ENCODE measurements around a stretch of chr7.

DNA sequence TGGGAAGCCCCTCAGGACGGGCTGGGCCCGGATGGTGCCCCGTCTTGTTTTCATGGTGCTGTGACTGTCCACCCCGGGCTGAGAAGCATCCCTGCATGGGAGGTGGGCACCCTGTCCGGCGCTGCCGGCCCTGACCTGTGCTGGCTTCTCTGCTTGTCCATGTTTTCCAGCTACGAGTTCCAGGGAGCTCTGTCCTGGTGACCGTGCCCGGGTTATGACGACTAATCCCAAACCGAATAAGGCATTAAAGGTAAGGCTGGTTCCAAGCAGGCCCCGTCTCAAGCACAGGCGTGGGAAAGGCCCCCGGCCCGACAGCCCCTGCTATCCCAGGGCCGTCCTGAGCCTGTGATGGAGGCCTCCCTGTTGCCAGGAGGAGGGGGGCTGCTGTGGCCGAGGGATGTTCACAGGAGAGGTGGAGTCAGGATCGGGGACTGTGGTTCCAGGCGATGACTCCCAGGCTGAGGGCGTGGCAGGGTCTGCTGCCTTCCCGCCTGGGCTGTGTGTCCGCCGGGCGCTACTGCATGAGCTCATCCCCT, 8.5 kb downstream of the MAFK start:
- PRO-cap: no peak
- RAMPAGE, long total RNA: no peak

- PRO-cap: no peak
- RAMPAGE, long total RNA: no peak
Measured at GRCh38 chr7:1549166-1549736, 6.8 kb downstream of the TMEM184A start.

DNA sequence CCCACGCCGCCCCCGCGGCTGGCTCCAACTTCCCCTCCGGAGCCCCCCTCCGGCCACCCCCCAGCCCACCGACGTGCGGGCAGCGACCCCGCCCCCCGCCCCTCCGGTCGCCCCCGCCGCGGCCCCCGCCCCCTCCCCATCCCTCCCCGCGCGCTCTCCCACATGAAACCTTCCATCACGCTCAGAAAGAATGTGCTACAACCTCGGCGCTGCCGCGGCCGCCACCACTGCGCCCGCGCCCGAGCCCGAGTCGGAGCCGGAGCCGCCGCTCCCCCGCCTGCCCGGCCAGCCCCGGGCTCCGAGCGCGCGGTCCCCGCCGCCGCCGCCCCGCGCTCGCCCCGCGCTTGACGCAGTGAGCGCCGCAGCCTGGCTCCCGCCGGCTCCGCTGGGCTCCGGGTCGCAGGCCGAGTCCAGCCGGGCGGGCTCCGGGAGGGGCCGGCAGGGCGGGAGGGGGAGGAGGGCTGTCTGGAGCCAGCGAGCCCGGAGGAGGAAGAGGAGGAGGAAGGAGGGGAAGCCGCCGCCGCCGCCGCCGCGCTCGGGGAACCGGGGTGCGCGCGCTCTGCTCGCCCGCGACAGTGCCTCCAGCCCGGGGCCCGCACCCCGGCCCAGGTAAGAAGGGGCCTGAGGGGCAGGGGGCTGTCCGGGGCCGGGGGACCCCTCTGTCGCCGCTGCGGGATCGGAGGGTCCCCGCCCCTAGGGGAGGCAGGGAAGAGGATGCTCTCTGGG, 4.4 kb upstream of the ELFN1 start:
- PRO-cap: bidirectional peak, plus-strand start at position 490 of the sequence, minus-strand start at position 387 of the sequence
- RAMPAGE, long total RNA: no peak

GRCh38 chr7:1668561-1669045, 1.5 kb upstream of the ELFN1 start:
- PRO-cap: no peak
- RAMPAGE, long total RNA: no peak

DNA sequence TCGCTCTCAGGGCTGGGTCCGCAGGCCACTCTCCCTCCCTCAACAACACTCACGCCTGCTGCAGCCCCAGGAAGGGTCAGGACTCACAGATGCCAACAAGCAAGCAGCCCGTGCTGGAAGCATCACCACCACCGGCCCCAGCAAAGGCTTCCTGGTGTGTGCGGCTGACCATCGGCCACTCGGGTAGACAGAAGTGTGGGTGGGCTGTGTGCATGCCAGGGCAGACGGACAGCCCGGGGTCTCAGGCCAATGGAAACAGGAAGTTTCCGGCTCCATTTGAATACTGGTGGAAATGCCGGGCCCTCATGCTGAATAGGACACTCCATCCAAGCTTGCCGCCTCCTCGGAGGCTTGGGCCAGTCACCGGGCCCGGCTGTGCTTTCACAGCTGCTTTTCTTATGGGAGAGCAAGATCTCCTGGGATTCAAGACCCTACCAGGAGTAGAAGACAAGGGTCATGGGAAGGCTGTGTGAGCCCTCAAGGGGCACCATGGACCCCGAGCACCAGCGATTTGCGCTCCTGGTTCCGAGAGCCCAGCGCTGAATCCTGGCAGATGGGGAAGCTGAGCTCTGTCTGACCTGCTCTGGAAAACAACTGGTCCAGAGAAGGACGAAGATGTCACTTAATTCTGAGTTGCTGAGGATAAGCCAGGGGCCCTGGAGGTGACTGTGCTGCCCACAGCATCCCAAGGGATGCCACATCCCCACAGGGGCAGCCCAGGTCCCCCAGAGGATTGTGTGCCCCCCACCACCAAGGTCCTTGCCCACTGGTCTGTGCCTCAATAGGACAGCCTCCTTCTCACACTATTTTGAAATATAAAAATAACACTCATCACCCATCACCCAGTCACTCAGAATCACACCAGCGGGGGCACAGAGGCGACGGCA, 178.3 kb downstream of the ELFN1 start:
- PRO-cap: no peak
- RAMPAGE, long total RNA: no peak

GRCh38 chr7:2084697-2085254, 148.0 kb downstream of the MAD1L1 start:
- PRO-cap: no peak
- RAMPAGE, long total RNA: no peak

DNA sequence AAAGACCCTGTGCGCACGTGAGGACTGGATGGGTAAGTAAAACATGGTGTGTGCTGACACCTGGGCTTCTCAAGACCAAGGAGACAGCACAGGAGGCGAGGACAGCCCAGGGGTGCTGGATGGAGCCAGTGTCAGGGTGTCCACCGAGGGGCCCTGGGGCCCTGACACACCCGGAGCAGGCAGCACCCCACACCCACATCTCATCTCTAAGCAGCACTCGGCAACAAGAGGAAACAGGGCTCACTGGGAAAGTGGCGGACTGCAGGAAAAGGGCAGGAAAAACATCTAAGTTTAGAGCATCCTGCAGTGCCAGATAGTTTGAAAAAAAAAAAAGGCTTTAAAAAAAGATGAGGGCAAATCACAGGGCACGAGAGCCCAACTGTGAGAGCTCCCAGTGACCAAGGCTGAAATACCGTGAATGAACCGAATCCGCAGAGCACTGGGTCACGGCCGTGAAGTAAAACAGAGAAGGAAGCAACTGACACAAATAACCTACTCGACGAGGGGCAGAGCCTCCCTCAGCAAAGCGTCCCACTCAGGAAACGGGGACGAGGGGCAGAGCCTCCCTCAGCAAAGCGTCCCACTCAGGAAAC, 120.1 kb downstream of the MAD1L1 start:
- PRO-cap: bidirectional peak, plus-strand start at position 368 of the sequence, minus-strand start at position 208 of the sequence
- RAMPAGE, long total RNA: no peak

GRCh38 chr7:2405289-2405868, 2.0 kb downstream of the CHST12 start:
- PRO-cap: no peak
- RAMPAGE, long total RNA: no peak

DNA sequence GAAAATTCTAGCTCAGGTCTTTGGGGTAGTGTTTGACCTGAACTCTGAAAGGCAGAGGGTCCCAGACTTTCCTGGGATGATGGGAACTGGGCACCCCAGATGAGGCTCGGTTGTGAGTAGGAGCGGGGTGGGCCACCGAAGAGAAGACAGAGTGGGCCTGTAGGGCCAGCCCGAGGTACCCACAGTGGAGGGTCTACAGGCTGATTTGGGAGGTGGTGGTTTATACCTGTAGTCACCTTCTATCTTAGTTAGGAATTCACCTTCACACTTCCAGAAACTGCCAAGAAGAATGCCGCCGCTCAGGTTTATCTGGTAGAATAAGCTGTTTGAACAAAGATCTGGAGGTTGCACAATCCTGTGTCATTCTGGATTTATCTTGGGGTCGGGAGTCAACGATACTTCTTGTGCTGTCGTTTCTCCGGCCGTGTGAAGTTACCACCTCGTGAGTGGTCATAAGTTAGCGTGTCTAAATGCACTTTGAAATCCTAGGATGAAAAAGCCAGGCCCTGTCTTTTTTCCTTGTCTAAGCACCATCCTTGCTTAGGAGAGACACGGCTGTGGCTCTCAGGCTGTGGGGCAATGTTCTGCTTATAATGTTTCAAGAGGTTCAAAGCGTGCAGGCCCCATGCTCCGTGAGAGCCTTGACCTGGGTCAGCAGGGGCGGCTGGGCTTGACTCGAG, 35.6 kb downstream of the GRIFIN start:
- PRO-cap: no peak
- RAMPAGE, long total RNA: no peak

GRCh38 chr7:2451122-2451770, 25.0 kb downstream of the GRIFIN start:
- PRO-cap: no peak
- RAMPAGE, long total RNA: no peak

GRCh38 chr7:2585996-2586548, 27.3 kb downstream of the IQCE start:
- PRO-cap: no peak
- RAMPAGE, long total RNA: no peak

DNA sequence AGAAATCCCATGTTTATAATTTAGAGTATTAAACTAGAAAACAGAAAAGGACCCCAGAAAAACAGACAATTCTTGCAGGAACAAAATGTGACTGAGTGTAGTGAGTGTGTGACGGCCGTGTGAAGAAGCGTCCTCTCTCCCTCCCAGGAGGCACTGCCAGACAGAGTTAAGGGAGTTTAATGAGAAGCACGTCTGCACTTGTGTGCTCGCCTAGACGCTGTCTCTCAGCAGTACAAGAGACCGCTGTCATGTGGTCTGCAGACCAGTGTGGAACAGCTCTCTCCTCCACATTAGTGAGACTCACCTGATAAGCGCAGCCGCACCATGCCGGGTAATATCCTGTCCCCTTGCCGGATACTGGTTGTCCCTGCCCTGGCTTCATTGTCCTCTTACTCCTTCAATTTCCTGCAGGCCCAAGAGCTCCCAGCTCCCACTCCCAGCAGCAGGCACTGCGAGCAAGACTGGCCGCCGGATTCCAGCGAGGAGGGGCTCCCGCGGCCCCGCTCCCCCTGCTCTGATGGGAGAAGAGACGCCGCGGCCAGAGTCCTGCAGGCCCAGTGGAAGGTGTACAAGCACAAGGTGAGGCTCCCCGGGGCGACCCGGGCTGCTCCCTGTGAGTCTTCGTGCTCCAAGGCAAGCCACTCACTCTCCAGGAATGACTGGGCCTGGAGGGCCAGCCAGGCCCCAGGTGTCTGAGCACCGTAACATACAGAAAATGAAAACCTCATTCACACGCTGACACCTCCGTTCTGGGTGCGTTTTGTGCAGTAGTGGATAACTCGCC, 33.5 kb upstream of the TTYH3 start:
- PRO-cap: no peak
- RAMPAGE, long total RNA: no peak

DNA sequence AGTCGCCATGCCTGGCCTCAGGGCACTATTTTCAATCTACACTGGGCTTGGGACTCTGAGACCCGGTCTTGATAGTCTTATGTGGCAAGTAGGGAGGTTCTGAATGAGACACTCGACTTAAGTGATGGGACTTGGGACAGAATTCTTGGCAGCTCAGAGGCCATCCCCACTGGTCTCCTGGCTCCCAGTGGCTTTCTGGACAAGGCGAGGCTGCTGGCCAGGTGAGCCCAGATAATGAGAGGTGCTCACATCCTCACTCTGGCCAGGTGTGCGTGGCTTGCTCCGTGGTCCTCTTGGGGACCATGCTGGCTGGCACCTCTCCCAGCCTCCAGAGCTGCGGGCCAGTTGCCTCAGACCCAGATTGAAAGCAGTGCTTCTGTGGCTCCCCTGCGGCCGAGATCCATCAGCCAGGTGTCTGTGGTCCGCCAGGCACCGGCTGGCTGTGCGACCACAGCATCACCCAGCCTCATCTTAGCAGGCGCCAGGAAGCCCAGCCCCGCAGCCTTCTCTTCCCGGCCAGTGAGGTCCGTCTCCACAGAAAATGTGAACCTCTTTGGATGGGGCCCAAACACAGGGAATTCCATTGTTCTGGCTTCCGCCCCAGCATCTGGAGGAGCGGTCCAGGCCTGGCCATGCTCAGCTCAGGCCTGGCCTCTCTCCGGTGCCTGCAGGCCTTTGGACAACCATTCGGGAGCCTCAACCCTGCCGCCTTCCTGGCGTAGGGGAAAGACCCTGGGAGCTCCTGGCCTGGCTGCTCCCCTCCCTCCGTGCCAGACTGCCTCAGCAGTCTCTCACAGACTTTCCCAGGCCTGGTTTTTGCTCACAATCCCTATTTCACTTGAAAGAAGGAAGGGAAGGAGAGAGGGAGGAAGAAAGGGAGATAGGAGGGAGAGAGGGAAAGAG, 5.2 kb upstream of the TTYH3 start:
- PRO-cap: unidirectional peak, minus-strand start at position 294 of the sequence
- RAMPAGE, long total RNA: no peak

DNA sequence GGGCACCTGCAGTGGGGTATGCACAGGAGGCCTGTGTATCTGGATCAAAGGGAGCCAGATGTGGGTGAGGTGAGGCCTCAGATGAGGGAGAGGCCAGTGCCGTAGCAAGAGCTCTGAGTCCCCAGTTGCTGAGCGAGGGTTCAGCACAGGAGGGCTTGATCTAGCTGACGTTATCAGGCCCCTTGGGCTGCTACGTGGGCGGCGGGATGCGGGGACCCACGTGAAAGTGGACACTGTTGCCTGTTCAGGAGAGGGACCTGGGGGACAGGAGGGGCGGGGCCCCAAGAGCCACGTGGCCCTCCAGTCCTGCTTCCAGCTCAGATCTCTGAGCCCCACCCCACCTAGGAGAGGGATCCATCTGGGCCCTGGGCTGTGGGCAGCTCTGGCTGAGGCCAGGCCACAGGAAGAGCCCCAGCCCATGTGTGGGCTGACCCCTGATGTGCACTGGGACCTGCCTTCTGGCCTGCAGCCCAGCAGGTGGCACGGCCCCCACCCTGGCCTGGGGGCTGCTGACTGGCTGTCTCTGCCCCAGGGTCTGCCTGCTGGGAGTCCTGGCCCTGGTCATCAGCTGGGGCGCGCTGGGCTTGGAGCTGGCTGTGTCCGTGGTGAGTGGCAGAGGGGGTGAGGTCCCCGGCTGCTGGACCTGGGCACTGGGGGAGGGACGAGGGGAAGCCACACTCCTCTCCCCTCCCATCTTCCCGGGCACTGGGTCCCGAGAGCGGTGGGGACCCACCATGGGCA, 17.4 kb downstream of the TTYH3 start:
- PRO-cap: no peak
- RAMPAGE, long total RNA: no peak

GRCh38 chr7:2667154-2667609, 20.8 kb upstream of the AMZ1 start:
- PRO-cap: no peak
- RAMPAGE, long total RNA: no peak

DNA sequence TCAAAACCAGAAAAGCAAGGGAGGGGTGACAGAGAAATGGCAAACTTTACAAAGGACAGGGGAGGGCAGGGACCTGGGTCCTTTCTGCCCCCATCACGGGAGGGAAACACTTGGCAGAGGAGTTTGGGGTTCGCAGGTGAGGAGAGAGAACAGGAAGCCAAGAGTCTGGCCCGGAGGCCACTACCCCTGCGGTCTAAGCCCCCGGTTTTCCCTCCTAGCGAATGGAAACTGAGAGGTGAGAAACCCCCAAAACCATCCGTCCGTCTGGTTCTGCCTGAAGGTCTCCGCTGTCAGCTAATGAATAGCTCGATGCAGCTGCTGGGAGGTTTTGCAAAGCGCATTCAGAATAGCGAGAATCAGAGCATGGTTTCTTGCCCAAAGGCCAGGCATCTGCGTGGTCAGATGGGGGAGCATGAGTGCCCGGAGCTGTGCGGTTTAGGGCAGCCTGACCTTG, 882 bp downstream of the AMZ1 start:
- PRO-cap: no peak
- RAMPAGE, long total RNA: no peak

GRCh38 chr7:2956706-2957226, 86.9 kb downstream of the CARD11 start:
- PRO-cap: no peak
- RAMPAGE, long total RNA: no peak

GRCh38 chr7:3042892-3043513, 664 bp downstream of the CARD11 start:
- PRO-cap: no peak
- RAMPAGE, long total RNA: no peak

DNA sequence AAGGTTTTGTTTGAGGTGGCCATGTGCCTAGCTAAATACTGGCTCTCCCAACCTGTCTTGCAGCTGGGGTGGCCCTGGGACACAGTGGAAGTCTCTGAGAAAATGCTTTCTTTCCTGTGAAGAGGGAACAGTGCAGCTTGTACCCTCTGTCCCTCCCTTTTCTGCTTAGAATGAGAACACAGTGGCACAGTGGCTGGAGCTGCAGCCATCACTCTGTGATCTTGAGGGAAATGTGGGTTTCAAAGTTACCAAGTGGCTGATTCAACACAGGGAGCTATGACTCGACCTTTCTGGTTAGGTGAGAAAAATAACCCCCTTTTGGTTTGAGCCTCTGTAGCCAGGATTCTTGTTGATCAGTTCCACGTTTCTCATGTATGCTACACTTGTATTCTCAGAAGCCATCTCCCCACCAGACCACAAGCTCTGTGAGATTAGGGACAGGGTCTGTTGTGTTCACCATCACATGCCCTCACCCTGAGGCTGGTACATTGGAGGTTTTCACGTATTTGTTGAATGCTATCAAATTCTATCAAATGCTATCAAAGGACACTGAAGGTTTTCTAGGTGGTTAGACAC, 62.8 kb upstream of the CARD11 start:
- PRO-cap: no peak
- RAMPAGE, long total RNA: no peak

GRCh38 chr7:3651978-3652833, 351.2 kb downstream of the SDK1 start:
- PRO-cap: no peak
- RAMPAGE, long total RNA: no peak

Measured in urinary bladder (tissue), 3 donors.